Breast epithelium (tissue), 2 donors: ENCODE results near the gene DENND5B.

DNA sequence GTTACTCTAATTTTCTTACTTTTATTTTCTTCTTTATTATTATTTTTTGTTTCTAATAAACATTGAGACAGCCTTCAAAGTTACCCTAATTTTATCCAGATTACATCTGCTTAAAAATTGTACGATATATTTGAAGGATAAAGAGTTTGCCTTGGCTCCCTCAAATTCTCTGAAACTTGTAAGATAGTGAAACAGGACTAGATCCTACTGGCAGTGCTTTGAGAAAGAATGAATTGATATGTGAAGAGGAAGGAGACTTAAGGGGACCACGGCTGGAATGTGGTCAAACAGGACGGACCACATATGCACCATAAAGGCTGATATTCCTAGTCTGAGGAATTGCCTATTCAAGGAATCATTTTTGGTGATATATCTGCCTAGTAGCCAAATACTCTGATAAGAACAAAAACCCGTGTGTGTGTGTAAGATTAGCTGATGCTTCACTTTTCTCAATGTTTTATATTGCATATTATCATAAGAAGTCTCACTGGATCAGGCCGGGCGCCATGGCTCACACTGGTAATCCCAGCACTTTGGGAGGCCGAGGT lies 14.3 kb upstream of the SINHCAF start:
- PRO-cap, result no peak
- RAMPAGE, long total RNA, 2 experiments, result no peak in any of the 2 experiments

- PRO-cap, result no peak
- RAMPAGE, long total RNA, 2 experiments, result no peak in any of the 2 experiments
Observed at GRCh38 chr12:31355410-31355774, 29.4 kb upstream of the SINHCAF start.

DNA sequence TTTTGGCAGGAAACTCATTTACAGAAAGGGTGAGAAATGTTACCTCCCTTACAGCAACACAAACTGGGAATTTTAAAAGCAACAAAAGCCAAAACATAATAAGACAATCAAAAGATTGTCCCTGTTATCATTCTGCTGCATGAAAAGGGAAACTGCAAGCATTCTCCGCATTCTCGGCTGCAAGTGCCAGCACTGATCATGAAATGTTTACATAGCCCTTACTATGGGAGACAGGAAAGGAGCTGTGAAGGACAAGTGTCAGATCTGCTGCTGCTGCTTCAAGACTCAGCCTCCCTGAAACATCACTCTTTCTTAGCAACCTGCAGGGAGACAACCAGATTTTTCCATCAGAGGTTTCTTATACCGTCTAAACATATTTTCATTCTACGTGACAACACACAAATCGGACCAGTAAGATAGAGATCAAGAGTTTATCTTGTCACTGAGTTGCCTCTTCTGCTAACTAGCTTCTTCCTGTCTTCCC lies 20.0 kb downstream of the DENND5B start:
- PRO-cap, result no peak
- RAMPAGE, long total RNA, 2 experiments, result no peak in any of the 2 experiments

GRCh38 chr12:31590665-31591369 lies at the start of gene DENND5B:
TSS of gene DENND5B (minus strand) at chr12:31591136.
- PRO-cap, result bidirectional peak, plus-strand start at chr12:31591137, minus-strand start at chr12:31590994
- RAMPAGE, long total RNA, 2 experiments, result no peak in any of the 2 experiments

- PRO-cap, result no peak
- RAMPAGE, long total RNA, 2 experiments, result no peak in any of the 2 experiments
Observed at GRCh38 chr12:31664097-31664428, 4.6 kb downstream of the ETFBKMT start.

DNA sequence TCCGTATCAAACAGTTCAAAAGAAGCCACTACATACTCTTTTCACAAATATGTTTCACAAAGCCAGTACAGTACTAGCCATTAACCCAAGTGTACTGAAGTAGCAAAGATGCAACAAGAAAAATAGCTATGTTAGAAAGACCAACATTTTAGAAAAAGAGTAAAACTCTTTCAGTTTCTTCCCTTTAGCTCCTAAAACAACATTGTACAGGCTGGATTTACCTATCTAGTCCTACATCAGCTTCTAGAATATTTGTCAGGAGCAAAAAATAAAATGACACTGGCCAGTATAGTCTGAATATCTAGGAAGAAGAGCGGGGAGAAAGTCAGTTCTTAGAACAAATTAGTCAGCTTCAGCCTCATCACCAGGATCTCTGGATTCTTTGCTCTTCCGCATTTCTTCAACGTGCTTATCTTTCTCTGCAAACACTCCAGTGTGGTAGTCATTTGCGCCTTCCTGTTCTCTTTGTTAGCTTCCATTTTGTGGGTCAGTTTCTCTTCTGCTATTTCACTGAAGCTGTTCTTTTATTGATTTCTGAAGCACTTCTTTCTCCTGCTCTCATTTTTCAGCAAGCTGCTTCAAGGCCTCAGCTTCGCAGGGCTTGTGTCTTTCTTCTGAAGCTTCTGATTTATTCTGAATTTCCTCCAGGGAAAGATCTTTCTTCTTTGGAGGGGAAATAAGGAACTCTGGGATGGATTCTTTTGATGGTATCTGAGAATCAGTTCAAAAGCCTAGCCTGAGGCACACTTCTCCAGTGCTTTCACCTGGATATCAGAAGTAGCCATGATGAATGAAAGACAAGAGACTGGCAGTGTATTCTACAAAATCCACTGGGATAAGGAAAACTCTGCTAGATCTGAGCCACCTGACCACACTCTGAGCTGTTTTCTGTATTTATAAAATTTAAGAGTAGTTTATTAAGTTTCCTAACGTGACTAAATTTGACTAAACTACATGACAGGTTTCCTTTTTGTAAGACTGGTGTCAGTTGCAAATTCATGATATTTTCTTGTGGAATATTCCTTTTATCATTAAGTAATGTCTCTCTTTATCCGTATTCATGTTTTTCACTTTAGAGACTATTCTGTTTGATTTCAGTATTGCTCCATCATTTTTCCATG lies 13.5 kb downstream of the AMN1 start:
- PRO-cap, result no peak
- RAMPAGE, long total RNA, 2 experiments, result no peak in any of the 2 experiments

DNA sequence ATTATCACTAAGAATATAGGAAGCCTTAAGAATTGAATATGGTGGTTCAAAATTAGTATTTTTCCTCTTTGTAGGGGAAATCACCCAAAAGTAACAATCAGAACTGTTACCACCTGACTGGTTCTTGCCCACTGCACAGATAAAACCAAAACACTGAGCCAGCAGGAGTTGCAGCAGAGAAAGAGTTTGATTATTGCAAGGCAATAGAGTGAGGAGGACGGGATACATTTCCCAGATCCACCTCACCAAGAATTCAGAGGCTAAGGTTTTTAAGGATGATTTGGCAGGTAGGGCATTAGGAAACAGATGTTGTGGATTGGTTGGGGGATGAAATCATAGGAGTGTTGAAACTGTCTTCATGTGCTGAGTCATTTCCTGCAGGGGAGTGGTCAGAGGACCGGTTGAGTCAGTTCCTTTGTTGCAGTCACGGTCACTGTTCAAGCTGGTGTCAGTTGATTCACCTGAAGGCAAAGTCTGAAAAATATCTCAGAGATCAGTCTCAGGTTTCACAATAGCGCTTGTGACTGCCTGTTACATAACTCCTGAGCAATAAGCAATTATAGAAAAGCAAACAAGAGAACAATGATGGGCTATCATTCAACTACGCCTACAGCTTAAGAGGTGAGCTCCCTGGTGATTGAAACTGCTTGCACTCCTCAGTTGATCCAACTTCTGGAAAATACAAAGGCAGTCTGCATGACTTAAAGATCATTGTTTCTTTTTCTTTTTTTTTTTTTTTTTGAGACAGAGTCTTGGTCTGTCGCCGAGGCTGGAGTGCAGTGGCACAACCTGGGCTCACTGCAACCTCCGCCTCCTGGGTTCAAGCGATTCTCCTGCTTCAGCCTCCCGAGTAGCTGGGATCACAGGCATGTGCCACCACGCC lies 20.4 kb upstream of the AMN1 start:
- PRO-cap, result no peak
- RAMPAGE, long total RNA, 2 experiments, result no peak in any of the 2 experiments

- PRO-cap, result no peak
- RAMPAGE, long total RNA, 2 experiments, result no peak in any of the 2 experiments
Observed at GRCh38 chr12:31876560-31877055, 82.6 kb upstream of the RESF1 start.

GRCh38 chr12:31982859-31984220 lies 24.1 kb downstream of the RESF1 start:
- PRO-cap, result no peak
- RAMPAGE, long total RNA, 2 experiments, result no peak in any of the 2 experiments

DNA sequence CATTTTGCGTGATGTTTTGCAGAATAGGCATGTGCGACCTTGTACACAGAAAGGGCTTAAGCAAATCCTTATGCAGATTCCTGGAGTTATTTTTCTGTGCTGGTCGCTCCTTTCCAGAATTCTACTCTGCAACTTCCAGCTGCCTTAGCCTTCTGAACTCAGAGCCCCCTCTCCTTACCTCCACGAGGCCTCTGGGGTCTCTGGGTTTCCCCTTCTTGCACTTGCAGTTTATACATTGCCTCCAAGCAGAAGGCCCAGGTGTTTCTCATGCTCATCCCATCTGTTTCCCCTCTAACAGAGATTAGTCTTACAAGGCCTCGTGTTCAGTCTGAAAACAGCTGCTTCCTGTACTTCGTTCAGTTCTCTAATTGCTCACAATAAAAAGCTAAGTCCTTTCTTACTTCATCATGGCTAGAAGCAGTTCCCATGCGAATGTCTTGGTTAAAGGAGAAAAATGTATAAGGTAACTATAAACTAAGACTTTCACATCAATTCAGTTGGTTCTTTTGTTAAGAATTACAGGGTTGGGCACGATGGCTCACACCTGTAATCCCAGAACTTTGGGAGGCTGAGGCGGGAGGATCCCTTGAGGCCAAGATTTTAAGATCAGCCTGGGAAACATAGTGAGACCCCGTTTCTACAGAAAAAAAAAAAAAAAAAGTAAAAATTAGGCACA lies 134.3 kb upstream of the FGD4 start:
- PRO-cap, result no peak
- RAMPAGE, long total RNA, 2 experiments, result no peak in any of the 2 experiments

DNA sequence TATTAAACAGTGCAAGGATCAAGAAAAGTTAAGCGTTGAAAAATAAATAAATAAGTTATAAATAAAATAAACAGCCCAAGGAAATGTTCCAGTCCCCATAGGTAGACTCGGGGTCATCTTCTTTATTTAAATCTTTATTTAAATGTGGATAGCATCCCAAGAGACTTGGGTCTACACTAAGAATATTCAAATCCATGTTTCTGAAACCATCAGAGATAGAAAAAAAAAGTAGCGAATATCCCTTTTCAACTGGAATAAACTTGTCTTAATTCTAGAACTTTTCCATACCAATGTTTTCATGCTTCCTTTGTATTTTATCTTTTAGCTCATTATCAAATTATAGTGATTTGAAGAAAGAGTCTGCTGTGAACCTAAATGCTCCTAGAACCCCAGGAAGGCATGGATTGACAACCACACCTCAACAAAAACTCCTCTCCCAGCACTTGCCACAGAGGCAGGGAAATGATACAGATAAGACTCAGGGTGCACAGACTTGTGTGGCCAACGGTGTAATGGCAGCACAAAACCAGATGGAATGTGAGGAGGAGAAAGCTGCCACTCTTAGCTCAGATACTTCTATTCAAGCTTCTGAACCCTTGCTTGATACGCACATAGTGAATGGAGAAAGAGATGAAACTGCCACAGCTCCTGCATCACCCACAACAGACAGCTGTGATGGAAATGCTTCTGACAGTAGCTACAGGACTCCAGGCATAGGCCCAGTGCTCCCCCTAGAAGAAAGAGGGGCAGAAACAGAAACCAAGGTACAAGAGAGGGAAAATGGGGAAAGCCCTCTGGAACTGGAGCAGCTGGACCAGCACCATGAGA lies 97.3 kb upstream of the DNM1L start:
- PRO-cap, result no peak
- RAMPAGE, long total RNA, 2 experiments, result no peak in any of the 2 experiments

DNA sequence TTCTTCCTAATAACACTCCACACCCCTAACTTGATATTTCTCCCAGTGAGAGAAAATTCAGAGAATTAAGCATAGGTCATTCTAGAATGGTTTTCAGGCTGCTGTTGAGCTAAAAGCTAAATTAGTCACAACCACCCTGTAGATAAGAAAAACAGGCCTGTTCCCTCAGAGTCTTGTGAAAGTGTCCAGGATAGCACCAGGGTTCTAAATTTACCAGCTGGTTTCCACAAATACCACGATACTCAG lies 65.9 kb upstream of the YARS2 start:
- PRO-cap, result no peak
- RAMPAGE, long total RNA, 2 experiments, result no peak in any of the 2 experiments

- PRO-cap, result no peak
- RAMPAGE, long total RNA, 2 experiments, result no peak in any of the 2 experiments
Observed at GRCh38 chr12:33945253-33945512, 77.1 kb upstream of the ALG10 start.

DNA sequence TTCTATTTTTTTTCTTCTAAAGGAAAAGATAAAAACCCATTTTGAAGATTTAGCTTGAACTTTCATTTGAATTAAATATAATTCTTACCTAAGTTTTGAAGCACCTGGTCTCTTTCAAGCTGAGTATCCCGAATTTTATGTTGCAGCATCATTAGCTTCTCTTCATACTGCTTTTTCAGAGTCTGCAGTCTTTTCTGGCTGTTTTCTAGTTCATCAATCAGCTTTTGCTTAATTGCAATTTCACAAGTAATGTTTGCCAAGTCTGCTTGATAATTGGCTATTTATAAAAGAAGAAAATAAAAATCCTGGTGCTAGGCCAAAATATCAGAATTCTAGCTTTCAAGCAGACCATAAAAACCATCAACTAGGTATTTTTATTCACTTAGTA lies 102.1 kb downstream of the KIF21A start:
- PRO-cap, result no peak
- RAMPAGE, long total RNA, 2 experiments, result no peak in any of the 2 experiments

GRCh38 chr12:39443765-39443927 lies 726 bp upstream of the KIF21A start:
- PRO-cap, result no peak
- RAMPAGE, long total RNA, 2 experiments, result no peak in any of the 2 experiments

- PRO-cap, result no peak
- RAMPAGE, long total RNA, 2 experiments, result no peak in any of the 2 experiments
Observed at GRCh38 chr12:39595780-39596420, 23.7 kb downstream of the ABCD2 start.

DNA sequence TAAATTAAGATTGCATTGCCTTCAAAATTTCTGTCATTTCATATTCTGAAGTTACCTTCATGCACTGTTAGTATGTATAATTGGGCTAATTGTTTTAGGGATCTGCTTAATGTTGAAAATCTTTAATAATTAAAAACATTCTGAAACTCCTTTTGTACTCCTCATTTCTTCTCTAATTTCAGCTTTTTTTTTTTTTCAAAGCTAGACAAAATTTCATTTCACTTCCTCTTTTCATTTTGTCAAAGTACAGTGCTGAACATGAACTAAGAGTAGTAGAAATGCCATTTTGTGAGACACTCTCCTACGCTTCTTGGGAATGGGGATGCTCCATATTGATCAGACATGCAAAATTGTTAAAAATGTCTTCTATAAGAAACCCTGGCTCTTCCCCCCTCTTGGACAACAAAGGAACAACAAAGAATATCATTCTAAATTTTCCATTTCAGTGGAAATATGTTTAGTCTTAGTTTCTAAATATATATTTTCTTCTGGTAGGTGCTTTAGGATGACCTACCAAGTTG lies 1.7 kb downstream of the ABCD2 start:
- PRO-cap, result no peak
- RAMPAGE, long total RNA, 2 experiments, result no peak in any of the 2 experiments

DNA sequence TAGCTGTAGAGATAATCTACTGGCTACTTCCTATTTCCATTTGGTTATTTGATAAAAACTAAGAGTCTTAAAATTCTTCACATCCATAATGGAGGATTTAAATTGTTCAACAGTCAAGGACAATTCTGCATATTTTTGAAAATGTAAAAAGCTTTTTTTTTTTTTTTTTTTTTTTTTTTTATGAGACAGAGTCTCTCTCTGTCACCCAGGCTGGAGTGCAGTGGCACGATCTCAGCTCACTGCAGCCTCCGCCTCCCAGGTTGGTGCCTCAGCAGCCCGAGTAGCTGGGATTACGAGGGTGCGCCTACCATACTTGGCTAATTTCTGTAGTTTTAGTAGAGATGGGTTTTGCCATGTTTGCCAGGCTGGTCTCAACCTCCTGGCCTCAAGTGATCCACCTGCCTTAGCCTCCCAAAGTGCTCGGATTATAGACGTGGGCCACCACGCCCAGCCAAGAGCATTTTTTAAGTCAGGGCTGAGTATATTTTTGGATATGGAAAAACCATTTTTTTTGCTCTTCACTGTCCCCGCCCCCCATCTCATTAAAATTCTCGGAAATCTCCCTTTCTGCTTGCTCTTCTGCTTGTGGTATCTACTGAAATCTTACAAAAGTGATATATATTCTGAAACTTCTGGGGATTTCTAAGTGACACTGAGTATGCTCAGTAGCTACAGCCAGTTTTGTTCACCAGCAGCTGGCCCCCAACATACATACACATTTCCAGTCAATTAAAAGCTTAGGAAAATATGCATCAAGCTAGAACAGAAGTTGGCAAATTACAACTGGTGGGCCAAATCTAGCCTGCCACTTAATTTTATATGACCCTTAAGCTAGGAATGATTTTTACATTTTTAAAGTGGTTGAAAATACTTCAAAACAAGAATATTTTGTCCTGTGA lies 1.6 kb upstream of the ABCD2 start:
- PRO-cap, result no peak
- RAMPAGE, long total RNA, 2 experiments, result no peak in any of the 2 experiments

DNA sequence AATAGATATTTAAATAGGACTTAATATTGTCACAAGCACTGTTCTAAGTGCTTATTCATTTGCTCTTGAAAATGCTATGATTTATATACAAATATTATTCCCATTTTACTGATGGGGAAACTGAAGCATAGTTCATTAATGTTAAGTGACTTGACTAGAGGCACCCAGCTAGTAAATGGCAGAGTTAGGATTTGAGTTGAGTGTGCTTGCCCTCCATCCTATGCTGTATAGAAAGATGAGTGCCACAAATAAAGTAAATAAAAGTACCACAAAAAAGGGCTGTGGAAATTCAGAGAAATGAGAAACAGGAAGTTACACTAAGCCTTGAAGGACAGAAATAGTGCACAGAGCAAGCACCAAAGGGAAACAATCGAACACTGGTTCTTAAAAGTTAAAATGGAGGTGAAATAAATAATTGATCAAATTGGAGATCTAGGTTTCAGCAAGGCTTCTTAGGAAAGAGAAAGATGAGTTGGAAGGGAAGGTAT lies 2.8 kb downstream of the C12orf40 start:
- PRO-cap, result no peak
- RAMPAGE, long total RNA, 2 experiments, result no peak in any of the 2 experiments

DNA sequence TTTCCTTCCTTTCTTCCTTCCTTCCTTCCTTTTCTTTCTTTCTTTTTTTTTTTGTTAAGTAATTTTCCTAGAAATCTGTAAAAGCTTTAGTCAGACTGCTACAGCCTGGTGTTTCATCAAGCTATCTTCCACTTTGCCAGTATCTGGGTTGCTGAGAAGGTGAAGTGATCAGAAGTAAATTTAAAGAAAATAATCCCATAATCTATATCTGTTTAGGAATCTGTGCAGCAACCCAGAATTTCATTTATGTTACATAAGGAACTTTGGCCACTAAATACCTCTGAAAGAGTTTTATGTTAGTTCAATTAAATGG lies 227.5 kb downstream of the C12orf40 start:
- PRO-cap, result no peak
- RAMPAGE, long total RNA, 2 experiments, result no peak in any of the 2 experiments